ENCODE results near the gene INVS.

- RRBS, result no CpG with 5 or more reads among the region's 3 CpGs
Measured at GRCh38 chr9:98045314-98045844, 11.2 kb upstream of the NANS start.

GRCh38 chr9:98082861-98083671 is 26.5 kb downstream of the NANS start:
- RRBS, result no CpG with 5 or more reads among the region's 4 CpGs

DNA sequence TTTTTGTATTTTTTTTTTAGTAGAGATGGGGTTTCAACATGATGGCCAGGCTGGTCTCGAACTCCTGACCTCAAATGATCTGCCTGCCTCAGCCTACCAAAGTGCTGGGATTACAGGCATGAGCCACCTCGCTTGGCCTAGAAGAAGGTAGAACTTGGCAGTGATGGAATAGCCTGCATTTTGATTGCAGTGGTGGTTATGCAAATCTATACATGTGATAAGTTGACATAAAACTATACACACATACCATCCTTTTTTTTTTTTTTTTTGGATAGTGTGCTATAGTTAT is 11.2 kb downstream of the TRIM14 start:
- RRBS, result no CpG with 5 or more reads among the region's 2 CpGs

- RRBS, result no CpG with 5 or more reads among the region's 4 CpGs
Measured at GRCh38 chr9:98121055-98121636, 2.1 kb upstream of the TRIM14 start.

DNA sequence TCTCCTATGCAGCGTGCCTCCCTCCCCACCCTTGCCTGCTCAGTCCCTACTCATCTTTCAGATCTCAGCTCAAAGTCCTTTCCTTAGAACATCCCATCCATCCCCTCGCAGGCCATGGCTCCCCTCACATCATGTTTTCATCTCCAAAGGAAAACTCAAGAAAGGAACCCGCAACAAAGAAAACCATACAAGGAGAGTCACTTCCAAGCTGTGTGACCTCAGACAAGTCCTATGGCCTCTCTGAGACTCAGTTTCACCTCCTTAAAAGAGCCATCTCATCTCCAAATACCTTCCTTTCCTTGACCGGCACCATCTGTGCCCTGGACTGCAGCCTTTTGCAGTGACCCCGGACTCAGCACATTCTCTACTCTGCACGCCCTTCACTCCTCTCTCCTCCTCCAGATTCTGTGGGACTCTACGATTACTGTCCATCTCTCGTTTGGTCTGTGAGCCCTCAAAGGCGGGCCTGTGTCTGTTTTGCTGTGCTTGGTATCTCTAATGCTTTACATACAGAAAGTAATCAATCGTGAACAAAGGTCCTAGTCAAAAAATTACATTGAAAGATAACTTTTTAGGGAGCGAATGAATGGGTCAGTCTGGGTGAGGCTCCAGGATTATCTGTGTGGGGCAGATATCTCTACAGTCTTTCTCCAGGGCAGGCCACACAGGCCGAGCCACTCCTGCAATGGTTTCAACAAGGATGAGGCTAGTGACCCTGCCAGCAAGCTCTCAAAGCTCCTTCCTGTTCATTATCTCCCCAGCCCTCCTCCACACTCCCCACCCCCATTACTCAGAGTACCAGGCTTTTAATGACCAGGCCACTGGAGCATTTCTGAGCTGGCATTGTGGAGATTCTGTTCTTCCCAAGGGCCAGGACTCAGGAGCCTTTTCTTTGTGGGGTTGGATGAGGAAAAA is 10.5 kb downstream of the CORO2A start:
- RRBS, result no CpG with 5 or more reads among the region's 12 CpGs

DNA sequence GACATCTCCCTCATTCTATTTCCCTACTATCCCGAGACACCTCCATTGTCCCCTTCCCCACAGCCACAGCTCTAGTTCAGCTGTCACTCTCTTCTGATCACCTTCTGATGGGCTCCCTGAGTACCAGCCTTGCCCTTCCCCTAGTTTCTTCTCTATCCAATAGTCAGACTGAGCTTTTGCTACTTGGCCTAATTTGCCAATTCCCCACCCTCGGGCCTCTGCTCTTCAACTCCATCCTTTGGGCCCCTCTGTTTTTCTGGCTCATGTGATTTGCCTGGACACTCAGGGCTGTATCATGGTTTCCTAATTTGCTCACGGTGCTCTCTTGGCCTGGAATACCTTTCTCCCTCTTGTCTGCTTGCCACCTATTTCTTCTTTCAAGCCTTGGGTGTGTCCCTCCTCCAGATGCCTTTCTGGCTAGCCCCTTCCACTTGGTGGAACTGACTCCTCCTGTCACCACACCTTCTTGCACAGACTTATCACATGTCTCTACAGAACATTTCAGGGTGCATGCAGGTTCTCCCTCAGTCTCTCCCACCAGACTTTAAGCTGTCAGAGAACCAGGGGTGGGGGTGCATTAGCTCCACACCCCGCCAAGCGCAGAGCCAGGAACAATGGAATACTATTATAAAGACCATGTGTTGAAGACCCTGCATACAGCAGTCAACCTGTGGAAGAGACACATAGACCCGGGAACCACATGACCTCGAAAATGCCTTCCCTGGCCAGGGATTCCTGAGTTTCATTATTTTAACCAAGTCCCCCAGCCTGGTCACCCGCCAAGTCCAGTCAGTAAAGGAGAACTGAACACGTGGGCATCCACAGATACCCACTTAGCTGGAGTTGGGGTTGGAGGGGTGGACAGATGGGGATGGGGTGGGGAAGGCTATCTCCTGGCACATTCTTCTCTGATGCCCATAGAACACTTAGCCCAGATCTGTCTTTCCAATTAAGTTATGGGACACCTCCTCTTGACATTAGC is 1.8 kb downstream of the TBC1D2 start:
- RRBS, result no CpG with 5 or more reads among the region's 9 CpGs

DNA sequence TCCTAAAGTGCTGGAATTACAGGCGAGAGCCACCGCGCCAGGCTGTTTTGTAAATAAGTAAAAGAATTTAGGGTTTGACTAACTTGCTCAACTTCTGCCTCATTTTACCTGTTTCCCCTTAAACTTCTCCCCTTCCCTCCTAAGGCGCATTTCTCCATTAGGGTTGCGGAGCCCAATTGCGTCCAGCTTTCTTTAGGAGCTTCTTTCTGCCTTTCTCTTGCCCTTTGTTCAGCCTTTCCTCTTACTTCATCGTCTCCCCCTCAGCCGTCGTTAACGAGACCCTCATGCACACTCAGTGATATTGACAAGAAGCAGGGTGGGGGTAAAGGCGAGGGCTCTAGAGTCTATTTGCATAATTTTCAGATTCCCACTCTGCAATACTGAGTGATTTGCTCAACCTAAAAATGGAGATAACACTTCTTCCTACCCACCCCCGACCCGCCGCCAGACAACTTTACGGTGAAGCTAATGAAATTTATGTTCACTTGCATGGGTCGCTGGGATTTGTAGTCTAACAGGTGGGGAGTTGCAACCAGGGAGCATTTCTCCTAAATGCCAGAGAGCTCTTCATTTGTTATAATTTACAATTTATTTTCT is 1.2 kb upstream of the TBC1D2 start:
- RRBS, result no CpG with 5 or more reads among the region's 16 CpGs

- RRBS, result no CpG with 5 or more reads among the region's 3 CpGs
Measured at GRCh38 chr9:98263564-98263849, 8.1 kb upstream of the TBC1D2 start.

GRCh38 chr9:98781938-98782387 is 14.4 kb downstream of the ANKS6 start:
- RRBS, result no CpG with 5 or more reads among the region's 8 CpGs

DNA sequence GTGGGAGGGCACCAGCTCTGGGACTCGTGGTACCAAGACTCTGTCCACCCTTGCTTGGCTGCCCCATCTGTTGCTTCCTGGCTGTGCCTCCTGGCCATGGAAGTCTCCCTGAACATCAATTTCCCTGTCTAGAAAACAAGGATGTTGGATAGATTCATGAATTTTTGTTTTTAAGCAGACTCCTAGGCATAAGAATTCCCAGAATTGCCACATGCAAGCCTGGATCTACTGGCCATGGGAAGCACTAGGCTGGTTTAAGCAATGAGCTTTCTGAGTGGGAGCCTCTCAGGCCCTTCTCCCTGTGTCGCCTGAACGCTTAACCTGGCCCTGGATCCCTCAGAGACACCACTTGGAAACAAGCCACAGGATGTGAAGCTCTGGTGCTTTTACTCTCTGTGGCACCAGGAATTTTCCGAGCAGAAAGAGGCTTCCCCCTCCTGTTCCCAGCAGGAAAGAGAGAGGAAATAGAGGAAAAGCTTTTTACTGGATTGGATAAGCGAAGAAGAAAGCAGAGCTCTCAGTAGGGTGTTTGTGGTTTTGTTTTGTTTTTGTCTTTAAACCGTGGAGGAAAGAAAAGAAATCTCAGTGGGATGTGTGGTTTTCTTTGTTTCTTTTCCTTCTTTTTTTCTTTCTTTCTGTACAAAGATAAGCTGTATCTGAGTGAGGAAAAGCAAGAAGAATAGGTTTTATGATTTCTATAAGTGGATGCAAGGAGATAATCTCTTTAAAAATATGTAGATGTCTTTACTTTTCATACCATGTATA is 34.5 kb downstream of the COL15A1 start:
- RRBS, result no CpG with 5 or more reads among the region's 6 CpGs

- RRBS, result no CpG with 5 or more reads among the region's 5 CpGs
Measured at GRCh38 chr9:99013514-99014052, 69.9 kb downstream of the COL15A1 start.

DNA sequence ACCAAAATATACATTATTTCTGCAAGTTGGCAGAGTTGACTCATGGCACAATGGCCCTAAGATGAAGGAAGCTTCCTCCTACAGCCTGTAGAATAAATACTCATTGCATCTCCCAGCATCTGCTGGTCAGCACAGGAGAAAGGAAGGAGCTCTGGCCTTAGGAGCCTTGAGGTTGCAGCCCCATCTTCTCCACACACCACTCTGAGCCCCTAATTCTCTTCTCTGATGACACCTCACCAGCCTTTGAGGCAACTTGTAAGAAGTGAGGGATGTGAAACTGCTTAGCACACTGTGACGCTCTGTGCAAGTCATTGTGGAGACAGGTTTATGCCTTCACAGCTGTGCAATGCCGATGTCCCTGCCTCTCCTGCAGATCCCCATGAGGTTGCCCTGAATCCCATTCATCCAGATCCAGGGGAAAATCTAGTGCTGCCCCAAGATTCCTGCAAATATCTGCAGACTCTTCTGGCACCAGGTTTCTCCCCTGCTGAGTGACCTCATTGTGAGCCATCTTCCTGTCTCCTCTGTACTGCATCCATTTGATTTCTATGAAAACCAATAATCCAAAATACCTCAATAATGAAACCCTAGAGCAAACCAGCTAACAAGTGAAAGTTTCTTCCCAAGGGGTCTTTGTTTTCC is 65.3 kb upstream of the TGFBR1 start:
- RRBS, result no CpG with 5 or more reads among the region's 2 CpGs

- RRBS, result no CpG with 5 or more reads among the region's 4 CpGs
Measured at GRCh38 chr9:99150051-99150671, 45.2 kb downstream of the TGFBR1 start.

GRCh38 chr9:99236255-99236660 is 14.2 kb downstream of the SEC61B start:
- RRBS, result no CpG with 5 or more reads among the region's 3 CpGs

- RRBS, result 56% methylated on average over 5 of the region's 13 CpGs
Measured at GRCh38 chr9:99359155-99359920, 137.3 kb downstream of the SEC61B start.

- RRBS, result no CpG with 5 or more reads among the region's 1 CpG
Measured at GRCh38 chr9:99590767-99591402, 230.8 kb upstream of the NR4A3 start.

DNA sequence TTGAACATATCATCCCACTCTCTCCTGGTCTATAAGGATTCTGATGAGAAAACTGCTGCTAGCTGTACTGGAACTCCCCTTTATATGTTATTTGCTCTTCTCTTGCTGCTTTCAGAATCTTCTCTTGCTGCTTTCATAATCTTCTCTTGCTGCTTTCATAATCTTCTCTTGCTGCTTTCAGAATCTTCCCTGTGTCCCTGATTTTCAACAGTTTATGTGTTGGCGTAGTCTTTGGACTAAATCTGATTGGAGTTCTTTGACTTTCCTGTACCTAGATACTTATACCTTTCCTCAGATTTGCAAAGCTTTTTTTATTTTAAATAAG is 96.1 kb downstream of the STX17 start:
- RRBS, result no CpG with 5 or more reads among the region's 1 CpG

DNA sequence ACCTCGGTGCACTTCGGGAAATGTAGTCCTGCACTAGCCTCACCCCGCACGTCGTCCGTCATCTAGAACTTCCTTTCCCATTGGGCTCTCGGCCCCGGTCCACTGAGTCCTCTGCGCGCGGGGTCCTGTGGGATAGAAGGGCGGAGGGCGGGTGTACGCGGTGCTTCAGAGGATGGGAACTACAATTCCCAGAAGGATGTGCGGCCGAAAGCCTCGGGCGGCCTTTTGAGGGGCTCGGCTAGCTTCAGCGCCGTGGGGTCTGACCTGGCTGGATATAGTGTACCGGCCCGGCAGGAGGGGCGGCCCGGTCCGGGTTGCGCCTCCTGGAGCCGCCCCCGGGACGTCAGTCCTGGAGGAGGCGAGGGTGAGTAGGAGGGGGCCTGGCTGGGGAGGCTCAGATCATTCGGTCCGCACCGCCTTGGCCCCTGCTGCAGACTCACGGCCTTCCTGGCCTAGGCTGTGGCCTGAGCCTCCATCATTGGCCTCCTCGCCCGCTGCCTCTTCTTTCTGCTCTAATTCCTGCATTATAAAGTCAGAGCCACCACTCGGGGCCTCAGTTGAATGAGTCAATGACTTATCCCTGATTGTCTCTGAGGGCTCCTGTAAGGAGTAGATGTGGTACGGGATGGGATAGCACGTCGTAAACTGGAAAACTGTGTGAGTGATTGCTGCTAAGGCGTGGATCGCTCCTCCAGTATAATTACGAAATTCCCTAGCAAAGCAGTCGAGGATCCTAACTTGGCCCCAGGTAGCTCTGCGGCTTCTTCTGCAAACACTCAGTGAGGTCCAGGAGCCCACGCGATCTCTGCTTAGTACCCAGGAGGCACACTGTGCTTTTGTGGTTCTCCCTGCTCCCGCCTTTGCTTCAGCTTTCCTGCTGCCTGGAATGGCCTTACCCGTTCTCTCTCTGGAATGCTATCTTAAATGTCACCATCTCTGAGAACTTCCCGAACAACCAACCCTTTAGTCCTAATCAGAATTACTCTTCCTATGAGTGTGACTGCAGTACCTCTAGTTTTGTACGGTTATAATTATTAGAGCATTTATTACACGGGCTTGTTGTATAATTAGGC is at the start of gene INVS:
TSS of gene INVS (plus strand) at position 191 of the 1,073 bp plus-strand sequence.
- RRBS, result under 1% methylated on average over 4 of the region's 54 CpGs

- RRBS, result no CpG with 5 or more reads among the region's 12 CpGs
Measured at GRCh38 chr9:100142308-100143132, 43.5 kb downstream of the INVS start.

All from foreskin fibroblast (primary cell).